Omental fat pad (tissue), 4 donors: Measurements from ENCODE around the genes SERGEF, LDHAL6A and MRGPRX1.

DNA sequence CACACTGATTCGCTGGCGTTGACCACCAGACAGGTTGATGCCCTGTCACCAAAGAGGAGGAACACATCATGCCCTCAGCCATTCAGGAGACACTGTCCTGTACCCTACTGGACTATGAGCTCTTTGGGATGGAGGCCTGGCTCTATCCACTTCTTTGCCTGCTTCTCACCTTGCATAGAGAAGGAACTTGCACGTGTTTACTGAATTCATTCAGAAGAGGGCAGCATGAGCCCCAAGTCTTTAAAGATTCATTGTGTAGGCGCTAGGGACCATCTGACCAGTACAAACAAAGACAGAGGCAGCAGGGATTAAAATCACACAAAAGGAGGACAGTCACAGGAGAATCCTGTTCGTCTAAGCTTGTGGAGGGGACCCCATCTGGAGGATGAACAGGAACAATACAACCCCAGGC lies 24.3 kb upstream of the KCNJ11 start:
- PRO-cap, result no peak
- RAMPAGE, long total RNA, 4 experiments, result no peak in any of the 4 experiments

DNA sequence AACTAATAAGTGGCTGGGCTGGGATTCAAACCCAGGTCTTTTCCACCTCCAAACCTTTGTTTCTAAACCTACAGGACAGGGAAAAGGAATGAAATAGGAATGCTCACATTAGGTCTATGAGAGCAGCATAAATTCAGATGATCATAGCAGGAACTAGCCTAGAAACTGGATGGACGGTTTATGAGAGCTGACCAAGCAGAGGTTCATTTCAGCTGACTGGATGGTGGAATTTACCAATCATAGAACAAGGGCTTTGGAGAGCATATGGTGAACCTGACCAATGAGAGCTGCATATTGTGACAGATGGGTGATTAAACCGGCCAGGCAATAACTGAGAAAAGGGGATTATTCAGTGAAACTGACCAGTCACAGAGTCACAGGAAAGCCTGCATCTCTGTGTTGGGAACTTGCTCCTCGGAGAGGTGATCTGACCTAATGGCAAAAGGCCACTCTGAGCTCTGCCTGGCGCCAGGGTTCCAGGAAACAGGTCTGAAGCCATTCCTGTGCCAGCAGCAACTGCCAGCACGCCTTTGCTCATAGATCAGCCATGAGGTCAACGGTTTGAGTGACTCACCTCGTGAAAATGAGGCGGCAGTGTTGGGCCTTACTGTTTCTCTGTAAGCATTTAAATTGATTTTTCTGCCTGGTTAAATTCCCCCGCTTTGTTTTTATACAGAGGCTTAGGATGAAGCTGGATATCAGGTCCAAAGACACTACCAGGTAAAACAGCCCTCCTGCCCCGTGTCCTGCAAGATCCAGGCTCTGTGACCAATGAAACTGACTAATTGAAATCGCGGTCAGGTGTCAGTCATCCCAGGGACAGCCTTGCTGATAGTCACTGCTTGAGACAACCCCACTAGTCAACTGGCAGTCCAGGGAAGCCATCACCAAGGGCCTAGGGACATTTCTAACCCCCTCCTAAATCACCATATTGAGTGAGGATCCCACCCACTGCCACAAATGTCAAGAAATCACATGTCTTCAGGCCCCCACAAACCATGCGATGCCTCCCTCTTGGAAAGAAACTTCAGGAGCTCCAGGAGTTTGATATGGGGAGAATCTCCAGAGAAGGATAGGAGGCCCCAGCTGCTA lies 35.9 kb upstream of the MYOD1 start:
- PRO-cap, result no peak
- RAMPAGE, long total RNA, 4 experiments, result no peak in any of the 4 experiments

- PRO-cap, result no peak
- RAMPAGE, long total RNA, 4 experiments, result no peak in any of the 4 experiments
These were observed 31.4 kb upstream of the MYOD1 start for GRCh38 chr11:17687764-17688522.

GRCh38 chr11:17735017-17735855 lies 655 bp downstream of the KCNC1 start:
- PRO-cap, result no peak
- RAMPAGE, long total RNA, 4 experiments, result no peak in any of the 4 experiments

DNA sequence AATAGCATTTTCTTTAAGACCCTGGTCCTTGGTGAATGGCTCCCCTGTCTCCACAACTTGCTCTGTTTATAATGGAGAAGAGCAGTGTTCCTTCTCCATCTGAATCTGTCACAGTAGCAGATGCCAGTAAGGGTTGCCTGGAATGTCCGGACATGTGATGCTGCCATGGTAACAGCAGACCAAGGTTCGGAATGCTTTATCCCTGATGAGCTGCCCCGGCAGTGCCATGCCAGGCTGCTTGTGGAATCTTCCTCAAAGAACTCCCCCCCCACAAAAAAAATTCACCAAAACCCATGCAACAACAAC lies 72.4 kb downstream of the KCNC1 start:
- PRO-cap, result no peak
- RAMPAGE, long total RNA, 4 experiments, result no peak in any of the 4 experiments

DNA sequence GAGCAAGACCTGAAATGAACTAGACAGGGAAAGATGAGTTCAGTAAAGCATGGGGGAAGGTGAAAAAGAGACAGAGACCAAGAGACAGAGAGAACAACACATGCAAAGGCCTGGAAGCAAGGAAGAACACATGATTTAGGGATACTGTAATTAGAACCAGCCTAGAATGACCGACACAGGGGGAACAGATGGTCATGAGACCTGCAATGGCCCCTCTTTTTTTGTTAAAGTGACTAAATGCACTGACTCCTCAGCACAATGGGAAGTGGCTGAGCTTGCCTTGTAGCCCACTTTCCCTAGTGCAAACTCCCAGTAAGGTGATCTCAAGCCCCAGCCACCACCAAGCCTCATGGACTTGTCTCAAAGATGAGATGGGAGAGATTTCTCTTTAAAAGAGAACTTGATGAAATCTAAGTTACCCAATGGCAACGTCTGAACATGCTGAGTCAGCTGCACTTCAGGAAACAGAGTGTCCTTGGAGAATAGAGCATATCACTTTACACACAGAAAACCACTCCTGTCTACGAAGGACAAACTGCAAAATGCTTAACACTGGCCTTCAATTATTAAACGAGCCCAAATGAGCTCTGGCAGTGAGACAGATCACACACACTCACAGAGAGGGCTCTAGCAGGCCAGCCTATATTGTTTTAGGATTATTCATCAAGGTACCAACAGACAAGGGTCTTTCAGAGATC lies 91.0 kb downstream of the SERGEF start:
- PRO-cap, result no peak
- RAMPAGE, long total RNA, 4 experiments, result no peak in any of the 4 experiments

GRCh38 chr11:18012837-18013903 lies at the start of gene SERGEF:
SERGEF (minus strand) TSS chr11:18013047.
- PRO-cap, result no peak
- RAMPAGE, long total RNA, 4 experiments, result start-site peak on the minus strand in 1 of 4 experiments, at chr11:18012868-18013049 at its widest, 46 to 61 reads per replicate

DNA sequence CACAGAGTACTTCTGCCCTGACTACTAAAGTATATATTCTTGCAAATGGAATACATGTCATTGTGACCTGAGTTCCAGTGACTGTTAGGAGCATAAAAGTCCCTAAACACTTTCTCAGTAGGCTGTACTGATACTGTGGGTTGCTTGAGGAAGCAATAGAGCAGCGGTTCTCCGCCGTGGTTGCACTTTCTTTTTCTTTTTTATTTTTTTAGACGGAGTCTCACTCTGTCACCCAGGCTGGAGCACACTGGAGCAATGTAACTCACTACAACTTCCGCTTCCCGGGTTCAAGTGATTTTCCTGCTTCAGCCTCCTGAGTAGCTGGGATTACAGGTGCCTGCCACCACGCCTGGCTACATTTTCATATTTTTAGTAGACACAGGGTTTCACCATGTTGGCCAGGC lies 2.1 kb downstream of the SAA2 start:
- PRO-cap, result no peak
- RAMPAGE, long total RNA, 4 experiments, result no peak in any of the 4 experiments

DNA sequence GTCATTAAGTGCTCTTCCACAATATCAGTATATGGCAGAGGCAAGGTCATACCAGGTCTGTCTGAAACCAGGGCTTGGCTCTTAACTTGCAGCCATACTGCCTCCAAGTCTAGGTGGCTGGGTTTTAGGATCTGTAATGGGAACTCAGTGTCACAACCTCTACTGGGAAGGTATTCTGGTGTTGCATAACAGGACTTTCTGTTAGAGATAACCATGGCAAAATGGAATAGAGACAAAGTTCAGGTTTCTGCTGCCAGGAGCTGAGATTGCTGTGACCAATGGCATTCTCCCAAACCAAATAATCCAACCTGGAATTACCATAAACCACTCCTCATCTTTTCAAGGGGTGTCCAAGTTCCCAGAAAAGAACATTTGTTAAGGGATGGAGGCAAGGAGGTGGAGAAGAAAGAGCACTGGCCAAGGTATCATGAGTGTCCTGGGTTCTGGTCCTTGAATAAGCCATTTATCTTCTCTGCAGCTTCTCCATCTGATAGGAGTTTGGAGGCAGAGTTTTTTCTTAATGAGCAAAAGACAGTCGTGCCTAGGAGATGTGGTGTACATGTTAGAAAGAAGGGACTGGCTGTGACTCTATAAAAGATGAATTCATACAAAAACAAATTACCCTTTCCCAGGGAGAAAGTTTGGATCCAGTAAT lies 6.7 kb upstream of the SAA1 start:
- PRO-cap, result no peak
- RAMPAGE, long total RNA, 4 experiments, result no peak in any of the 4 experiments

GRCh38 chr11:18335373-18336087 lies 13.2 kb downstream of the GTF2H1 start:
- PRO-cap, result no peak
- RAMPAGE, long total RNA, 4 experiments, result no peak in any of the 4 experiments

DNA sequence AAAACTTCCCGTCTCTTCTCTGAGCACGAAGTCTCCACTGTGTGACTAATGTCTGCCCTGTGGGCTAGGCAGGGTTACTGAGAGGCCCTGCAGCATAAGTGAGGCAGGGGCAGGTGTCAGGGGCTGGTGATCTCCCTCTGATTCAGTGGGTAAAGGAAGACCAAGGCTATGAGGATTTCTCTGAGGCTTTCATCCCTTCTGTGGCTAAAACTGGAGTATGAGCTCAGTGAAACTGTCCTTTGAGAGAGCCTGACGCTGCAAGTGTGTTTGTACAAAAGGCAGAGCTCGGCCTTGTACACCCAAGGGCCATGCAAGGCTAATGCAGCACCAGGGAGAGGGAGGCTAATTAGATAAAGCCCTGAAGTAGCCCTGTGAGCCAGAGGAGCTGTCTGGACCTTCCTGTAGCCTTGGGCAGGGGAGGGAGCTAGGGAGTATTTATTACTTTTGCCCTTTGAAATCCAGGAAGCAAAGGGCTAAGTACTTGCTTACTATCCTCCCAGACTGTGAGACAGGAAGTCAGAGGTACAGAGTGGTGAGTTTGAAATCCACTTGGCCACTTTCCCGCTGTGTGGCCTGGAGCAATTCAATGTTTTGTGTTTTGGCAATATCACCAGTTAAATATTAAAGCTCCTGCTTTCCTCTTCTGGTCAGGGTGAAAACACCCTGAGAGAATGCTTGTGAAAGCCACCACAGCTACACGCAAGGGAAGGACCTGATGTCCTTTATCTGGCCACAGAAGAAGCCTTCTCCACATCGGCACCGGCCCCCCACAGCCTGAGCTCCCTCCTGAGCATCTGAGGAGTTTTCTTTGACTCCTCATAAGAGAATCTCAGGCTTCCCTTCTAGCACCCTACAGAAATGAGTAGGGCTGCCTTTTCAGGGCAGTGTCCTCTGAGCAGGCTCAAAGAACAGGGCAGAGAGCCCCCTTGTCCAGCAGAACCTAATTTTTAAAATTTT lies 10.1 kb upstream of the LDHA start:
- PRO-cap, result no peak
- RAMPAGE, long total RNA, 4 experiments, result no peak in any of the 4 experiments

- PRO-cap, result no peak
- RAMPAGE, long total RNA, 4 experiments, result no peak in any of the 4 experiments
These were observed 2.0 kb downstream of the LDHA start for GRCh38 chr11:18396406-18396676.

GRCh38 chr11:18455475-18456258 lies at the start of gene LDHAL6A:
LDHAL6A (plus strand) TSS chr11:18455856.
- PRO-cap, result no peak
- RAMPAGE, long total RNA, 4 experiments, result no peak in any of the 4 experiments

GRCh38 chr11:18633235-18633598 lies 925 bp downstream of the SPTY2D1 start:
- PRO-cap, result no peak
- RAMPAGE, long total RNA, 4 experiments, result no peak in any of the 4 experiments

GRCh38 chr11:18699563-18700428 lies 1.2 kb downstream of the TMEM86A start:
- PRO-cap, result no peak
- RAMPAGE, long total RNA, 4 experiments, result no peak in any of the 4 experiments

GRCh38 chr11:18705536-18706732 lies 7.4 kb downstream of the TMEM86A start:
- PRO-cap, result no peak
- RAMPAGE, long total RNA, 4 experiments, result no peak in any of the 4 experiments

GRCh38 chr11:18707515-18708096 lies 9.0 kb downstream of the TMEM86A start:
- PRO-cap, result no peak
- RAMPAGE, long total RNA, 4 experiments, result no peak in any of the 4 experiments

- PRO-cap, result no peak
- RAMPAGE, long total RNA, 4 experiments, result no peak in any of the 4 experiments
These were observed at the start of gene MRGPRX1 for GRCh38 chr11:18939204-18939582. MRGPRX1 (minus strand) TSS chr11:18939414.

DNA sequence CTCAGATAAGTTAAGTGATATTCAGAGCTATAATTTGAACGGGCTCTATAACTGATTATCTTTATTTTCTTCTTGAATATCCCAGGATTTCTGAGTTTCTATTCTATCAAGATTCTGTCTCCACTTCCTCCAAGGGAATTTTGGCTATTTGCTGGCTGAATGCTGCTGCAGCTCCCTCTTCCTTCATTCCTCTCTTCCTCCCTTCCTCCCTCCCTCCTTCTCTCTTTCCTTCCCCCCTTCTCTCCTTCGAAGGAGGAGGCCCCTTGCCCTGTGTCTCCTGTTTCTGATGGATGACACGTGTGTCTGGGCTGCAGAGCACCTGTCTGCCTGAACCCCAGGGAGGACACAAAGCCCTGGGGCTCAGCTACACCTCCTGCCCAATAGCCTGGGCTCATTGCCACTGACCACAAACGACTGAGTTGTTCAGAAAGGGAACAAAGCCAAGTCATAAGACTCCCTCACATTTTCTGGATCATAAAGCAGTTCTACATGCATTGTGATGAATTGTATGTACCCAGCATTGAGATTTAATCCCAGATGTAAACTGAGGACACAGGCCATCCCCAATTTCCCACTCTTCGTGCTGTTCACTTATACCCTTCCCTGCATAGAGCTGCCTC lies 1.4 kb downstream of the CSRP3 start:
- PRO-cap, result no peak
- RAMPAGE, long total RNA, 4 experiments, result no peak in any of the 4 experiments

DNA sequence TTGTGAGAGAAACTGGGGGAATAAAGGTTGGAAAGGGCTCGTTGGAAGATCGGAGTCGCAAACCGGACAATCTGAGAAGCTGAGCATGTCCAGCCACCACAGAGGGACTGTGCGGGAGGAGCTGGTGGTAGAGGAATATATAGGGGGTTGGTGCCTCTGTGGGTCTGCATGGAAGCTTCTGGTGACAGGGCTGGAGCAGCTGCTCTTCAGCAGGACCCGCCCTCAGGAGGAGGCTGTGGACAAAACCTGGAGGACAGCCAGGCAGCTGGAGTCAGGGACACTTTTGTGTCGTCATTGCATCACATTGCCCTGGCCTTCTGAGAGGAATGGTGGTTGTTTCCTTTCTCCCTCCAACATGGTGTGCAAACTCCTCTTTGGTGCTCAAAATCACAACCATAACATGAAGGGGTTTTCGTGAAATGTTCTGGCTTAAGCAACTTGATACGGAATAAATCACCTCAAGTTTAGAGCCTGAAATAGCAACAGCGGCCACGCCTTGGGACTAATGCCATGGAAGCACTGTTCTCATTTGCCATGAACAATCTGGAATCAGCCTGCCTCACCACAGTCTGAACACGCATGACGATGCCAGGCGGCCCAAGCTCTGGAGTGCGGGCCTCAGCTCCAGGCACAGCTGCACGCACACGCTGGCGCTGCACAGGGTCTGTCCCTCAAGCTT lies 17.1 kb upstream of the CSRP3 start:
- PRO-cap, result no peak
- RAMPAGE, long total RNA, 4 experiments, result no peak in any of the 4 experiments